Esophagus squamous epithelium (tissue), 4 donors: ENCODE measurements around a stretch of chr12.

- PRO-cap, result no peak
- RAMPAGE, long total RNA, 4 experiments, result no peak in any of the 4 experiments
Observed at GRCh38 chr12:108800378-108800968, 56.9 kb downstream of the SSH1 start.

GRCh38 chr12:108804316-108805203 is 52.8 kb downstream of the SSH1 start:
- PRO-cap, result no peak
- RAMPAGE, long total RNA, 4 experiments, result no peak in any of the 4 experiments

- PRO-cap, result bidirectional peak, plus-strand start at chr12:108827671, minus-strand start at chr12:108827505
- RAMPAGE, long total RNA, 4 experiments, result no peak in any of the 4 experiments
Observed at GRCh38 chr12:108826838-108828060, 30.1 kb downstream of the SSH1 start.

DNA sequence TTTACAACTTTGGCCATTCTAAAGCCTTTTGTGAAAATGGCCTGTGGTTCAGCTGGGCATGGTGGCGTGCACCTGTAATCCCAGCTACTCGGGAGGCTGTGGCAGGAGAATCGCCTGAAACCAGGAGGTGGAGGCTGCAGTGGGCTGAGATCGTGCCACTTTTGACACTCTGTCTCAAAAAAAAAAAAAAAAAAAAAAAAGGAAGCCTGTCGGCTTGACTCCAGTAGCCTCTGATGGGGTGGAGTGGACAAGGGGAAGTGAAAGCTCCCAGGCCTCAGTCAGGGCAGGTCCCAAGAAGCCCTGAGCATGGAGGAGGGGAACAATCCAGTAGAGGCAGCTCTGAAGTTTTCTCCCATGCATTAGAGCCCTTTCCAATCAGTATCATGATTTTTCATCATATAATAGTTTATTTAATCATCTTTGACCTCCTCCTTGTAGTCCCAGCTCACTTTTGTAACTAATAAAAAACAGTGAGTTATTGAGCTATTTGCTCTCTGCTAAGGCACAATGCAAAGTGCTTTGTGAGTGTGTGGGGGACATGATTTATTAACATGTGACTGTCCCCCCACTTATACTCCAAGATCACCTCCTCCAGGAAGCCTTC is 4.6 kb upstream of the SSH1 start:
- PRO-cap, result no peak
- RAMPAGE, long total RNA, 4 experiments, result no peak in any of the 4 experiments

GRCh38 chr12:108966568-108966782 is 54.4 kb downstream of the SVOP start:
- PRO-cap, result no peak
- RAMPAGE, long total RNA, 4 experiments, result no peak in any of the 4 experiments

GRCh38 chr12:109144321-109144727 is 27.9 kb downstream of the ACACB start:
- PRO-cap, result no peak
- RAMPAGE, long total RNA, 4 experiments, result no peak in any of the 4 experiments

GRCh38 chr12:109278019-109278551 is 31.0 kb downstream of the FOXN4 start:
- PRO-cap, result no peak
- RAMPAGE, long total RNA, 4 experiments, result no peak in any of the 4 experiments

DNA sequence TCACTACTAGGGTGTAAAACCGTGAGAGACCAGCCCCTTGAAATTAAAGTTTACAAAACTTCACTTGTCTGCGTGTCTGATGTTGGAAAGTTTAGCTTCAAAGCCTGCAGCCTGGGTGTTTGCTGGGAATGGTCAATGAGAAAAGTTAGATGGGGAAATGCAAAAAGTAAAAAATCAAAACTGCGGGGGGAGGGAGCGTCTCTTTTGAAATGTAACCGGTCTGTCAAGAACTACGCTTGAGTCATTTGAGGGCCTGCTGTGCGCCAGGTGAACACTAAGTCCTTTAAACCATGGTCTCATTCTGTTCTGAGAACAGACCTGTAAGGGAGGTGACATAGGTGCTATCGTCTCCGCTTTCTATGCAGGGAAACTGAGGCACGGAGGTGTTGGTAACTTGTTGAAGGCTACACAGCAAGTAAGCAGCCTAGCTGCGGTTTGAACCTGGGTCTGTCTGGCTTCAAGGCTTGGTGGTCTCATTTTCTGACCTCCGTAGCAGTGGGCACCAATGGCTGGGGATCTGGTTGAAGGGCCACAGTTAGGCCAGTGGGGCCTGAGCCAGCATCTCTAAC is 41.6 kb downstream of the KCTD10 start:
- PRO-cap, result bidirectional peak, plus-strand start at position 299 of the sequence, minus-strand start at position 137 of the sequence
- RAMPAGE, long total RNA, 4 experiments, result no peak in any of the 4 experiments

GRCh38 chr12:109462971-109463879 is 13.9 kb downstream of the KCTD10 start:
- PRO-cap, result bidirectional peak, plus-strand start at chr12:109463427, minus-strand start at chr12:109463230
- RAMPAGE, long total RNA, 4 experiments, result no peak in any of the 4 experiments

DNA sequence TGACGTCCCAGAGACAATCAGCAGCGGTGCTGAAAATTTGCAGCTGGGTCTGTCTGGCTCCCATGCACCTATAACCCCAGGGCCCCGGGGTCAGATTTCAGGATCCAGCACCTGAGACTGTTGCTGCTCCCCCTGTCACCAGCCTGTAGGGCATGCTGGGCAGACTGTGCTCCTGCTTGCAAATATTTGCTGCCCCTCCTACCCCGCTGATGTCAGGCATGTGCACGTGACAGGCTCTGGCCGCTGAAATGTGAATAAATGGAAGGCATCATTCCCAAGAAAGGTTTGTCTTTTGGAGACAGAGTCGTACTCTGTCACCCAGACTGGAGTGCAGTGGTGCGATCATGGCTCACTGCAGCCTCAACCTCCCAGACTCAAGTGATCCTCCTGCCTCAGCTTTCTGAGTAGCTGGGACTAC is 5.9 kb downstream of the MMAB start:
- PRO-cap, result no peak
- RAMPAGE, long total RNA, 4 experiments, result no peak in any of the 4 experiments

- PRO-cap, result no peak
- RAMPAGE, long total RNA, 4 experiments, result no peak in any of the 4 experiments
Observed at GRCh38 chr12:109596224-109597013, 22.8 kb downstream of the MVK start.

- PRO-cap, result no peak
- RAMPAGE, long total RNA, 4 experiments, result no peak in any of the 4 experiments
Observed at GRCh38 chr12:109783792-109784334, 49.3 kb downstream of the TRPV4 start.

- PRO-cap, result bidirectional peak, plus-strand start at chr12:109879022, minus-strand start at chr12:109878905
- RAMPAGE, long total RNA, 4 experiments, result start-site peak on the plus strand in 1 of 4 experiments, at chr12:109878996-109879001 at its widest, 36 reads per replicate
Observed at GRCh38 chr12:109878615-109879119, 1.7 kb downstream of the GLTP start.

DNA sequence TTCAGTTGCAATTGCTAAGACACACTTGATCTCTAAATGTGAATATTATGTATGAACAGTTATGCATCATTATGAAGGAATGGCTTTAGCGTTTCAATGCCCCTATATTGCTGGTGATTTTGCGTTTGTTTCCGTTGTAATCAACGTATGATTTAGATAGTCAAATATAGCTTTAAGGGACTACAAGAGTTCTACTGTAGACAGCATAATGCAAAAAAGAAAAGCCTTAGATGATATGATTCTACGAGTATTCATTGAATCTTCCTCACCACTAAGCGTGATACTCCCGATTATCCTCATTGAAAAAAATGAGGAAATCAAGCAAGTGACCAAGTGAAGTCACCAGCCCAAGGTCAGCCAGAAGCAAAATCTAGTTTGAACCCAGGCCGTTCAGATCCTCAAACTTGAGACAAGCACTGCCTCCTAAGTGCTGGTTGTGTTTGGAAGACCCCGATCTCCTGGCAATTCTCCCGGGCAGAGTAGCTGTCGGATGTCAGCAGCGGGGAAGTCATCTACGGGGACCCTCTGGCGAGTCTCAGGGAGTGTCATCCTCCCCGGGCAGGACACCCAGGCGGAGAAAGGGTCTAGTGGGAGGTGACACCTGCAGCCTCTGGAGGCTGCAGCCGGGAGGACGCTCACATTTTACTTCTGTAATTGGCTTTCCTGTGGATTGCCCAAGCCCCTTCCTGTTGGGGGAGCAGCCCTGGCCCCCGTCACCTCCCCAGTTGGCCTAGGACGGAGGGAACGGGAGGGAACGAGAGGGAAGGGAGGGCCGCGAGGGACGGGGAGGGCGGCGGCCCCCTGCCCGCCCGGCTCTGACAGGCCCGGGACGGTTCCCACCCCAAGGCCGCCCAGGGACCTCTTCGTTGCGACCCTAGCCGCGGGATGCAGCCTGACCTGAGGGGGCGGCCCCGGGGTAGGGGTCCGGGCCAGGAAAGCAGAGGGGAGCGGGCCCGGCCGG is 686 bp downstream of the GIT2 start:
- PRO-cap, result unidirectional peak, plus-strand start at position 366 of the sequence
- RAMPAGE, long total RNA, 4 experiments, result no peak in any of the 4 experiments

DNA sequence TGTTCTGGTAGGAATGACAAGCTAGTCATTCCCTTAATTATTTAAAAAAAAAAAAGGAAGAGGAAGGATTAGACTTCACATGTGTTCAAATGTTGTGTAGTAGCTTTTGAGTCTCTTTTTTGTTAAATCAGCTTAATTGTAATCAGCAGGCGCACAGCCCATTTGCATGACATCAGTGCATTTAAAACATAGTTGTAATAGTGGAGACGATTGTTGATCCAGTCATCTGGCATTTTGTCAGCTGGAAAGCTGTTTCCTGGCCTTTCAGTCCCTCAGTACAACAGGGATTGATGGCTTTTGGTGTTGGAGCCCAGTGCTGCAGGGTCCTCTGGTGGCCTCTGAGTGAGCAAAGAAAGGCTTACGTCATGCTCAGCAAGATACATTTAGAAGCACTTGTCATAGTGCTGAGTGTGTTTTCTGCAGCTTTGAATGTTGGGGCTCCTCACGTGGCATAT is 23.9 kb downstream of the C12orf76 start:
- PRO-cap, result no peak
- RAMPAGE, long total RNA, 4 experiments, result no peak in any of the 4 experiments

DNA sequence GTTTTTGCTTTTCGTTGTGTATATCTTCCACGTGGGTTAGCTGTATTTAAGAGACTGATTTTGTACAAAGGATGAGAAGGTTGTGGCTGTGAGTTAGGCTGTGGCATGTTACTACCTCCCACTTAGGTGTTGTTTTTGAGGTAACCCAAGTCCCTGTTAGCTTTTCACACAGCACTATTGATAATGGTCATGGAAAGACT is 12.5 kb downstream of the C12orf76 start:
- PRO-cap, result no peak
- RAMPAGE, long total RNA, 4 experiments, result no peak in any of the 4 experiments

DNA sequence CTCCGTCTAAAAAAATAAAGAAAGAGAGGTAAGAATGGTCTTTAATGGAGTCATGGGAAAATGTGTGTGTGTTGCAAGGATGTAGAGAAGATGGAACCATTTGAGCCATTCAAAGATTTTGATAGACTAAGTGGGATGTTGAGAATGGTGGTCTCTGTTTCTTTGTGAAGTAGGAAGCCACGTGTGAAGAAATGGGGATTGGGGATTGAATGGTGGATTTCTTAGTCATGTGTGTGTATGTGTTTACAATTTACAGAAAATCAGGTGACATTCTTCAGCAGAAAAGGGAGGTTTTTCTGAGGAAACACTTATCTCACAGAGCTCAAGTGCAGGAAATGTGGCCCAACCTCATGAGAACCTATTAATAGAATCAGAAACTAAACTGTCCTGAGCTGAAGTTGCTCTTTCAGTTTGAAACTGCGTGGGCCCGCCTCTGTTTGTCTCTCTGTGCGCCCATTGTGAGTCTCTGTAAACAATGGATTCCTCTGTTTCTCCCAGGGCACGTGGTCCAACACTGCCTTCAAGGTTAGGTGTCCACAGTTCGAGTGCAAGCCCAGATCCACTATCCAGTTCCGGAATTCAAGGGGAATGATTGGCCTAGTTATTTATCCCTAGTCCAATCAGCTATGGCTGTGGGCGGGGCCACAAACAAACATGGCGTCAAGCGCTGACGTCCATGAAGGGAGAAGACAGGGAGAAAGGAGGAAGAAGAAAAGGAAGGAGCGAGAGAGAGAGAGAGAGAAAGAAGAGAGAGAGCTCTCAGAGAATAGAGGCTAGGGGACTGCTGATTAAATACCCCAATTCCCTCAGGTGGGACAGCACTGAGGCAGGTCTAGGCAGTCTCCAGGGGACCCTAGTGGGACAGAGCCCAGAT is 31.2 kb upstream of the C12orf76 start:
- PRO-cap, result unidirectional peak, plus-strand start at position 409 of the sequence; unidirectional peak, minus-strand start at position 574 of the sequence
- RAMPAGE, long total RNA, 4 experiments, result no peak in any of the 4 experiments

DNA sequence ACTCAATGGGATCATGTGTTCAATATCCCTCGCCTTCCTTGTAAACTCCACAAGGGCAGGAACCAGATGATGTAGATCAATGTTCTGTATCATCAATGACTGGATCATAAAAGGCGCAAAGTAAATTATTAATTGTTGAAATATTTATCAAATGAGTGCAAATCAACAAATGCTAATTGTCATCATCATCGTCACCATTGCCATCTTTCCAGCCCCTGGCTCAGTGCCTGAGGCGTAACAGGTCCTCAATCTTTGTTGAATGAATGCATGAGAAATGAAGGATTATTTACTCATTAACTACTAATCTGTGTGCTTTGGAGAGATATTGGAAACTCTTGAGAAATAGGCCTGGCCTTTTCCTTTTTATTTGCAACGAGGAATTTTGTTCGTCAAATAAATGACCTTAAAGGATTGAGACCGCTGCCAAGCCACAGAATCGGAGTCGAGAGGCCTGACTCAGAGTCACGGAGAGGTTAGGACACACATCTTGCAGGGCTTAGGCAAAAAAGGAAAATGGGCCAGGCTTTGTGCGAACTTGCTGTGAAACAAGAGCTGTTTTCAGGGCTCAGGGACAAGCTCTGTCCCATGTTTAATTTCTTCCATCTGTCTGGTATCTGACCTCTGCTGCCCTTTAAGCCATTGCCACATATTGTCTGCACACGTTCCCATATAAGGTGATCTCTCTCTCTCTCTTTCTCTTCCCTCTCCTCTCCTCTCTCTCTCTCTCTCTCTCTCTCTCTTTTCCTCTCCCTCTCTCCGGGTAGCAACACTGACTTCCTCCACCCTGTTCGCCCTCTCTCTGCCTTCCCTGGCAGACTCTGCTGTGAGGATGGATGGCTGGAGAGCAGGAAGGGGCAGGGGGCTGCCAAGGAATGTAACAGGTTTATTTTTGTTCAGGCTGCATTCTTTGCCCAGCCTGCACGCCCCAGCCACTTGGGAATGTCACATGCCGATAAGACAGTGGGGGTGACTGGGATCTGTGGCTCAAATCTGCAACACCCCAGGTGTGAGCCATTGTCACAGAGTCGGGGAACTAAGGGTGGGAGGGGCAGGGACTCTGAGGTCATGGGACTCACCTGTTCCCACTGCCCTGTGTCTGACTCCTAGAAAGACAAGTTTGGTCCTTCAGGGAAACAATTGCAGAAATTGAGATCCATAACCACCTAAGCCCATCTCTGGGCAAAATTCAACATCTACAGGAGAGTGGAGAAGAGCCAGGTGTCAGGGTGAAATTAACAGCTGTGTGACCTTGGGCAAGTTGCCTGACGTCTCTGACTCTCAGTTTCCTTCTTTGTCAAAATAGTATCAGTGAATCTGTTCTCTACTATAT is 14.9 kb upstream of the IFT81 start:
- PRO-cap, result unidirectional peak, plus-strand start at position 454 of the sequence; unidirectional peak, plus-strand start at position 739 of the sequence; unidirectional peak, plus-strand start at position 1,019 of the sequence
- RAMPAGE, long total RNA, 4 experiments, result no peak in any of the 4 experiments

- PRO-cap, result unidirectional peak, plus-strand start at chr12:110245734
- RAMPAGE, long total RNA, 4 experiments, result no peak in any of the 4 experiments
Observed at GRCh38 chr12:110245308-110245835, 35.7 kb upstream of the ATP2A2 start.

GRCh38 chr12:110335090-110336311 is 54.5 kb downstream of the ATP2A2 start:
- PRO-cap, result no peak
- RAMPAGE, long total RNA, 4 experiments, result no peak in any of the 4 experiments